Neural crest cell (in vitro differentiated cells): ENCODE data around the genes ZBTB8OS and RNF19B.

DNA sequence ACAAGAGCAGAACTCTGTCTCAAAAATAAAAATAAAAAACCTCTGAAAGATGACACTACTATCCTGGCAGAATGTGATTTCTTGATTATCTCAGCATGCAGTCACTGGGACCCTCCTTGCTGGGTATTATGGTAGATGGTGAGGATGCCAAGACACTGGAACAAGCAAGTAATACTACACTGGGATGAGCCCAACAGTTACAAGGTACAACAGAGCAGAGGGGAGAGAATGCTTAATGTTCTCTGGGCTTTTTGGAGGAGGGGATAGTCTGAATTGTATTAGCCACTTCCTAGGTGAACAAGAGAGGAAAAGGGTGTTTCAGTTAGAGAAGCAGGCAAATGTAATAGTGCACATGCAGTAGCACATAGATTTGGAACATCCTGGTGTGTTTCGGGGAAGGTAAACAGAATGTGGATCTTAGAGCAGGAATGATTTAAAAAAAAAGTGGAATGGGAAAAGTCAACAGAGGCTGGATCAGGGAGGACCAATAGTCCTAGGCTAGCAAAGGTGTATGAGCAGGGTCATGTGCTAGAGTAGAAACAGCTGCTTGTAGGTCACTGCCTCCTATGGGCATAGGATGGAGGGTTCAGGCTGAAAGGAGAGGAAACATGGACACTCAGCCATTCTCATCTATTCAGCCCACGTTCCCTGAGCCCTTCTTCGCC is 3.9 kb upstream of the KPNA6 start:
- PRO-cap, result no peak

GRCh38 chr1:32108248-32109027 is 582 bp downstream of the KPNA6 start:
- PRO-cap, result unidirectional peak, plus-strand start at chr1:32108288

- PRO-cap, result no peak
Observed at GRCh38 chr1:32181119-32181920, 1.8 kb downstream of the TXLNA start.

DNA sequence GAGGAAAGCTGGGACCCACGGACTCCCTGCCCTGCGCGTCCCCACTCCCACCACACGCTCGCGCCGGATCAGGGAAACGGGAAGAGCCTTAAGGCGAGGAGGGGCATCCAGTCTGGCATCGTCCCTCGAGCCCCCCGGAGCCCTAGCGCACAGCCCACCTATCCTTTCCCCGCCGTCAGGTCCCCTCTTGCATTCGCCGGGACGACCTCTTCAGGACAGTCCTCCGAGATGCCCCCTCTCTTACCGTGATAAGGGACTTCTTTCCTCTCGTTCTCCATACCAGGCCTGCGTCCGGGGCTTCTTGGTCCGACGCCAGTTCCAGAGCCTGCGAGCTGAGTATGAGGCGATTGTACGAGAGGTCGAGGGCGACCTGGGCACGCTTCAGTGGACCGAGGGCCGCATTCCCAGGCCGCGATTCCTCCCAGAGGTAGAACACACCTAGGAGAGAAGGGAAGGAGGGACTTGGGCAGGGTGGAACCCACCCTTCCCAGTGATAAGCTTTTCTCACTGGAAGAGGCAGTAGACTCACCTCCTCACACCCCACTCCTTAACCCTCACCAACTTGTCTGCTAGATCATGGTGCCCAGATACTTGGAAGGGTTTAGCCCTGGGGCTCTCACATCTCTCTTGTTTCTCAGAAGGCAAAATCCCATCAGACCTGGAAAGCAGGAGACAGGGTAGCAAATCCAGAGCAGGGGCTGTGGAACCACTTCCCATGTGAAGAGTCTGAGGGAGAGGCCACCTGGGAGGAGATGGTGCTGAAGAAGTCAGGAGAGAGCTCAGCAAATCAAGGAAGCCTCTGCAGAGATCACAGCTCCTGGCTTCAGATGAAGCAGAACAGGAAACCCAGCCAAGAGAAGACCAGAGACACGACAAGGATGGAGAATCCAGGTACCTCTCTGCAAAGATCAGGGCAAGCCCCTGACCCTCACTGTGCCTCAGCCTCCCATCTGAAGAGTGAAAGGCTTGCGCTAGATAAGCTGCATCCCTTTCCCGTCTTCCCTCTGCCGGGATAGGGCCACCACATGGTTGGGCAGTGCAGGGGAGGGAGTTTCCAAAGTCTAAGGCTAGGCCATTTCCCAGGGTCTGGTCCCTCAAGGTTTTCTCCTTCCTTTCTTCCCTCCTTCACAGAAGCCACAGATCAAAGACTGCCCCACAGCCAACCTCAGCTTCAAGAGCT is 790 bp downstream of the IQCC start:
- PRO-cap, result no peak

DNA sequence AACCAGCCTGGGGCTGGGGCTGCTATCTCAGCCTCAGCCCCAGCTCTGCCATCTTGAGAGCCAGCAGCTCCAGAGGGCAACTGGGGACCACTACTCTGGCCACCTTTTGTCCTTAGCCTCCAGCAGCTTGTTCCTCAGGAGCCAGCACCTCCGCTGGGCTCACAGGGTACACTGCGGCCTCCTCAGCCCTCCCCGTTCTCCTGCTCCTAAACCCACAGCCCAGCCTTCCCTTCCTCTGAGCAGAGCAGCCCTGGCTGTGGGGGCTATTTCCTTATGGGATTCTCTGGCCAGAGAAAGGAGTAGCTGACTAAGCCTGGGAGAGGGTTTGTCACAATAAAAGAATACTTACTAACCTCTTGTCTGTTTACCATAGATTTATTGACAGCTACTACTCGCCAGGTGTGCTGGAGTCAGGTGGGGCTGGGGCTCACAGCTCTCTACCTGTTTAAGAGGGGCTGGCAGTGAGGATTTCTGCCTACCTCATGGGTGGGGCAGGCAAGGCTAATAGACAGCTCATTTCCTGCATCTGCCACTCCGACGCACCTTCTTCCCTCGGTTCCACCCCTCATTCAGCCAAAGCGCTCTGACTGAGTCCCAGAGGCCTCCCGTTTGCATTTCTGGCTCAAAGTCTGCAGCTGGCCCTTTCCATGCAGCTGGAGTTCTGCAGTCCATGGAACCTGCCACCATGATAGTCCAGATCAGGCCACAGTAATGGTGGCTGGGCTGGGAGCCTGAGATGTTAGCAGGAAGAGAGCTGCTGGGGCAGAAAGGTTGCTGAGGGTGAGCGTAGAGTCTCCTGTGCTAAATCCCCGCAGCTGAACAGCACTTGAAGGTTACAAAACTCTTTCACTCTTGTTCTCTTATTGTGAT is 6.1 kb downstream of the TMEM234 start:
- PRO-cap, result no peak

- PRO-cap, result no peak
Observed at GRCh38 chr1:32227439-32228252, 5.4 kb downstream of the EIF3I start.

DNA sequence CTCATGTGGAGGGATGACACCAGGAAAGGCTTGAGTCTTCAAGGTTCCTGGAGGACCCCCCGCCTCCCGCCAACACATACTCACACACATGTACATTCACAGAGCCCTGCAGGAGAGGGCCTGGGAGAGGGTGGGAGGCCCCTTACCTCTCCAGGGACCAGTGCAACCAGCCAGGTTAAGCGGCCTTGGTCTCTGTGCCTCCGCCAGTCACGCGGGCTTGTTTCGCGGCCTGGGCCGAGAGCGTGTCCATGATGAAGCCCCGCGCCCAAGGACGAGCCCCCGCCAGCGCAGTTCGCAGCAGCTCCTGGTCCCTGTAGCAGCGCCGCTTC is 7.3 kb upstream of the FAM167B start:
- PRO-cap, result no peak

DNA sequence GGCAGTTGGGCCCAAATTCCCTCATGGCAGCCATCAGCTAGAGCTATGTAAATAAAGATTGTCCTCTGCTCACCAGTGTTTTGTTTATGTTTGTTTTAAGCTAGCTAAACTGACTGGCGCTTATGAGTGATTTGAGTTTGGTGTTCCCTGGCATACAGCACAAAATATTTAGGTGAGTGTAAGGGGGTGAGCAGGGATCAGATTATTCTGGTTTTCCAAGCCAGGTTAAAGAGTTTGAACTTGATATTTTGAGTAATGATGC is 18.2 kb downstream of the HDAC1 start:
- PRO-cap, result no peak

GRCh38 chr1:32316808-32317274 is 19.2 kb downstream of the MARCKSL1 start:
- PRO-cap, result no peak

- PRO-cap, result unidirectional peak, minus-strand start at chr1:32333105
Observed at GRCh38 chr1:32333058-32333459, 3.0 kb downstream of the MARCKSL1 start.

DNA sequence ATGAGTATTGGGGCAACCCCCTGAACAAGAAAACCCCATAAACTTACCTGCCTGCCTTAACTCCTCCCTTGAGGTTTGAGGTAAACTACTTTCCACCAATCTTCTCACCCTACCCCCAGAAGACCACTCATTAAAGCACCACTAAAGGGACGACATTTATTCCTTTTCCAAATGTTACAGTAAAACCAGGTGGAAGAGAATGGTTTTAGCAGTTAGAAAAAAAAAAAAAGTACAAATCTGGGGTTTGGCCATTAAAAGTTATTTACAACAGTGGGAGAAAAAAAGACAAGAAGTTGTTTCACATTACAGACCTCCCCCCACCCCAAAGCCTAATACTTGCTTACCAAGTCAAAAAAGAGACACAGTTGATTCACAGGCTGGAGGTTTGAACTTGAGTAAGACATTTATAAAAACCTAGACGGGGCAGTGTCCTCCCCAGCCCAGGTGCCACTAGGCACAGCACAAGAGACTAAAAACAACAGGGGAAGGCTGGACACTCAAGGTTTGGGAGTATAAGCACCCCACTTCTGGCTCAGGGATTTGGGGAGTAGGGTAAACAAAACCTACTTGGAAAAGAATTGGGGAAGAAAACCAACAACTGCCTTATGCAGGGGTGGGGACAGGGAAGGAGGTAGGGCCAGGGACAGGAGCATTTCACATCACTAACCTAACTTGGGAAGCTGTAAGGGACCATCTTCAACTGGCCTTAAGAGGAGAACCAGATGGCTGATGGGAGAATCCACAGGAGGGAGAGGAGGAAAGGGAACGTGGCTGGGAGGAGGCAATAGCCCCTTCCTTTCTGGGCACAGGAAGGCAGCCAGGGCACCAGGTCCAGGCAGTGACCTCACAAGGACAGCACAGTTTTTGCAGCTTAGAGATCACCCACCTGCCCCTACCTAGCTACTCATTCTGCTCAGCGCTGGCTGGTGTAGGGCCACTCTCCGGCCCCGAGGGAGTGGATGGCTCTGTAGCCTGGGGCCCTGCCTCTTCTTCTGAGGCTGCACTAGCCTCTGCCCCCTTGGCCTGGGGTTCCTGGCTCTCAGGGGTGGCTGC is 2.0 kb downstream of the MARCKSL1 start:
- PRO-cap, result no peak

DNA sequence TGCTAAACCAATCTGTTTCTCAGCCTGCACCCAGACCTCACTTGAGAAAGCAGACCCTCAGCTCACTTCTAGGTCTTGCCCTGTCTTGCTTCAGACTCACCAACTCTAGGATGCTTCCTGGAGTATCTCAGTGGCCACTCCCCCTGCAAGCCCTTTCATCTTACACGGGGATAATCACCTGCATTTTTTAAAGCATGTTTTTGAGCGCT is 6.4 kb downstream of the BSDC1 start:
- PRO-cap, result no peak

DNA sequence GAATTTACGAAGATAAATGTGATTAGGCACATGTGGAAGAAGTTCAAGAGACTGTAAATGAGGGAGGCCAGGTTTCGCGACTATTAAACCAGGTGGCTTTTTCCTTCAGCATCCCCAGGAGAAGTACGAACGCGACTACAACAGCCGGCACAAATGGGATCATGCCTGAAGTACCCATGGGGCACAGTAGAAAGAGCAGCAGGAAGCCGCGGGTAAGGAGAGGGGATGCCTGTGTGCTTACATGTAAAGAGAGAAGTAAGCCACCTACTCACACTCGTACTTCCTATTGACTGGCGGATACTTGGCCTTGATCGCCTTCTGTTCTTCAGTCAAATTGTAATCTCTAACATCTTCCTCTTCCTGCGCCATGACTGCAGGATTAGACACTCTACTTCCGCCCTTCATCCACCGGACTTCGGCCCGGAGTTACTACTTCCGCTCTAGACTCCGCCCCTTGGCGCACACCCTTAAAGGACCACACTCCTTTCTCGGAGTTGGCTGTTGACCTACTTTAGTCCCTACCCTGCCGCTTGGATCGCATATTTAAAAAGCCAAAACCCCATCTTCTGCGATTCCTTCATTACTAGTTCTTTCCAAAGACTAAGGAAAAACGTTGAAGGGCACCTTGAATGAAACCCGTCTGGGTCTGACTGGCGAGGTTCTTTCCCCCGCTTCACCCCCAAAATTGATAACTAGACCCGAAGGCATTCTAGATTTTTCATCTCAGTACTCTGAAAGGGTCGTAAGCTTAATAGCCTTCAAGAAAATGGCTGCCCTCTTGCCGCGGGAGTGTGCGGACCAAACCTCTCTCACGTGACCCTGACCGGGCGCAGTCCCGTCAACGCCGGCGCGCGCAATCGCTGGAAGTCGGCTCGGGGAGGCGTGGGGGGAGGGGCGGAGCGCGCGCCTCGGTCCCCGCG is at the start of gene ZBTB8OS:
TSS of gene ZBTB8OS (minus strand) at position 390 of the 920 bp plus-strand sequence.
- PRO-cap, result bidirectional peak, plus-strand start at position 470 of the sequence, minus-strand start at position 373 of the sequence; bidirectional peak, plus-strand start outside the sequence, minus-strand start at position 782 of the sequence

DNA sequence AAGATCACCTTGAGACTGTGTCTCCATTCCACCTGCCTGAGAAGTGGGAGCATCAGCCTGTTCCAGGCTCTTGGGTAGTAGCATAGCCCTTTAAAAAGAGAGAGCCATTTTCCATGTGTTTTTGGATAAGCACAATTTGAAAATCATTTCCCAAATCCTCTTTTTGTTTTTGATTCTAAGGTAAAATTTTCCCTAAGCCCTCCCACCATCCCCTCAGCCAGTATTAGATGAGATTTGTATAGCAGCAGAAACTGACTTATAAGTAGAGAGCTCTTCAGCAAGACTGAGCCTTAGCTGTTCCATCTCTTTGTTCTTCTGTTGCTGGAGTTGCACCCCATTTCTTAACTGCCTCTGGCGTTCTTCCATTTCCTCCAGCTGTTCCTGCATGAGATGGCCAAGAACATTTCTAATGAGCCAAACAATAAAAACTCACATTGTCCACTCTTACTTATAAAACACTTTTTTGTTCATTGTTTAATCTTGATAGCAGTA is 18.5 kb downstream of the SYNC start:
- PRO-cap, result no peak

GRCh38 chr1:32702310-32702542 is 344 bp downstream of the SYNC start:
- PRO-cap, result unidirectional peak, plus-strand start at chr1:32702410

GRCh38 chr1:32818497-32818764 is 978 bp downstream of the S100PBP start:
- PRO-cap, result no peak

- PRO-cap, result bidirectional peak, plus-strand start at chr1:32964079, minus-strand start at chr1:32963916; unidirectional peak, plus-strand start at chr1:32964253
Observed at GRCh38 chr1:32963616-32964456, 773 bp downstream of the RNF19B start.

GRCh38 chr1:32964457-32965292 is at the start of gene RNF19B:
Gene RNF19B (minus strand): TSS chr1:32964809.
- PRO-cap, result bidirectional peak, plus-strand start at chr1:32964989, minus-strand start at chr1:32964813

GRCh38 chr1:33000651-33001123 is 36.0 kb downstream of the AK2 start:
- PRO-cap, result no peak

- PRO-cap, result no peak
Observed at GRCh38 chr1:33010524-33010832, 26.2 kb downstream of the AK2 start.